NALM6 (cell line): ENCODE measurements around a stretch of chr17.

DNA sequence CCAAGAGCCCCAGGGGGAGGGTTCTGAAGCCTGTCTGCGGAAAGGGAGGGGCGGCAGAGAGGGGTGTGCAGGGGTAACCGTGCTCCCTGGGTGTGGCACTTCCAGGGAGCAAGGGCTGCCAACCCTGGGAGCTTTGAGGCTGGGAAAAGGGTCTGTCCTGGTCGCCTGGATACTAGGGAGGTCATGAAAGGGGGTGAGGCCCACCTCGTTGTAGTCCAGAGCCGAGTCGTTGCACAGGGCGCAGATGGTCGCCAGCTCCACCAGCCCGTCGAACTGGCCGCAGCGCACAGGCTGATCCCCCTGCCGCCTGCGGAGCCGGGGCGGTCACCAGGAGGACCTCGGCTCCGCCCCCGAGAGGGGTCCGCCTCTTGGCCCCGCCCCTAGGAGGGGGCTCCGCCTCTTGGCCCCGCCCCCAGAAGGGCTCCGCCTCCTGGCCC, 19.7 kb downstream of the ATP2A3 start:
- PRO-cap: no peak

DNA sequence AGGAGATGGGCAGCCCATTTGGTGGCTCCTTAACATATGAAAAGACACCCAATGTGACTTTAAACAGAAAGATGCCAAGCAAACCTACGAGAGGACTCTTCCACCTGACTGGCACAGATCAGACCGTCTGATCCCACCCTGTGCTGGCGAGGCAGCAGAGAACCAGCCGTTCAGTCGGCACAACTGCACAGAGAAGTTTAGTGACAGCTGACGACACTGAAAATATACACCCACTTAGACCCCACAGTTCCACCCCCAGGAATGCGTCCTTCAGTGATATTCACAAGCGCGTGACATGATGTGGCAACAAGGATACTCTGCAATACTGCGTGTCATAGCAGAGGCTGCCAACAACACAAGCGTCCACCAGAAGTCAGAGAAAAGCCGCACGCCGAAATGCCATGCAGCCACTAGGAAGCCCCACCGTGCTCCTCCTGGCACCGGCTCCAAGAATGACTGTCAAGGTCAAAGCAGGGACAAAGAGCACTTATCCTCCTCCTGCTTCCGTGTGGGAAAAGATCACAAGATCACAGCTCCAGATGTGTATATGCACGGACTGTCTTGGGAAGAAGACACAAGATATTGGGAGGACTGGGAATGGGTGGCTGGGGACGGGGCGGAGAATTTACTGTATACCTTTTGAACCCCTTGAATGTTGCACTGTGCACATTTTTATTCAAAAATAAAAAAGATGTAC, 3.5 kb downstream of the ATP2A3 start:
- PRO-cap: bidirectional peak, plus-strand start at position 273 of the sequence, minus-strand start at position 199 of the sequence

GRCh38 chr17:4000859-4001215, 36.6 kb upstream of the ATP2A3 start:
- PRO-cap: no peak

DNA sequence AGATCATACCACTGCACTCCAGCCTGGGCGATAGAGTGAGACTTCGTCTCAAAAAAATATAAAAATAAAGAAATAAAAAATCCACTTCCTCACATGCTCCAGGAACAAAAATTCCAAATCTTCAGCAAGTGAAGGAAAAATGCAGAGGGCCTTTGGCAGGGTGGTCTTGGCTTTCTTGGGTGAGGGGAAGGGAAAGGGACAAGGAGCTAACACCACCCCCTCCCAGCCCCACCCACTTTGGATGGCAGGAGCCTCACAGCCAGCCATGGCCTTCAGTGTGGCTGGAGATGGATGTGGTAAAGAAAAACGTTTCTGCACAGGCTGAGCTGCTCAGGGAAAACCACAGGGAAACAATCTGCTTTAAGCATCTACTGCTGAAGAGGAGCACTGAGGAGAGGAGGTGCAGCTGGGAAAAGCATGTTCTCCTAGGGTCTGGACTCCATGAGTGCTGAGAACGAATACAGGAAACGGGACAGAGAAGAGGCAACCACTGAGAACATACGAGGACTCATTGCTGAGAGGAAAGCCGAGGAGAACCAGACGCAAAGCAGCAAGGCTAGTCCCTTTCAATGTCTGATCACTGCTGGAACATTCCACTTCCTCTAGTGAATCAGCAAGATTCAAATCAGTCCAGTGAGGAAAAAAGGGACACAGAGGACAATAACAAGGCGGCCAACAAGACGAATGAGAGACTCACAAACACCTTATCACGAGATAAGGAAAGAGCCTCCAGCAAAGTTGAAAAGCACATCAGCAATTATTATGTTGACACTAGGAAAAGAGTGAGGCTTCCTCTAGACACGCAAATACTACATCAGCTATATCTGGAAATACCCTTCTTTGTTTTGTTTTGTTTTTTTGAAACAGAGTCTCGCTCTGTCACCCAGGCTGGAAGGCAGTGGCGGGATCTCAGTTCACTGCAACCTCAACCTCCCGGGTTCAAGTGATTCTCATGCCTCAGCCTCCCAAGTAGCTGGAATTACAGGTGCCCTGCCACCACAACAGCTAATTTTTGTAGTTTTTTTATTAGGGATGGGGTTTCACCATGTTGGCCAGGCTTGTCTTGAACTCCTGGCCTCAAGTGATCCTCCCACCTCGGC, 41.7 kb downstream of the ZZEF1 start:
- PRO-cap: no peak

- PRO-cap: no peak
Measured at GRCh38 chr17:4108264-4108771, 34.5 kb downstream of the ZZEF1 start.

DNA sequence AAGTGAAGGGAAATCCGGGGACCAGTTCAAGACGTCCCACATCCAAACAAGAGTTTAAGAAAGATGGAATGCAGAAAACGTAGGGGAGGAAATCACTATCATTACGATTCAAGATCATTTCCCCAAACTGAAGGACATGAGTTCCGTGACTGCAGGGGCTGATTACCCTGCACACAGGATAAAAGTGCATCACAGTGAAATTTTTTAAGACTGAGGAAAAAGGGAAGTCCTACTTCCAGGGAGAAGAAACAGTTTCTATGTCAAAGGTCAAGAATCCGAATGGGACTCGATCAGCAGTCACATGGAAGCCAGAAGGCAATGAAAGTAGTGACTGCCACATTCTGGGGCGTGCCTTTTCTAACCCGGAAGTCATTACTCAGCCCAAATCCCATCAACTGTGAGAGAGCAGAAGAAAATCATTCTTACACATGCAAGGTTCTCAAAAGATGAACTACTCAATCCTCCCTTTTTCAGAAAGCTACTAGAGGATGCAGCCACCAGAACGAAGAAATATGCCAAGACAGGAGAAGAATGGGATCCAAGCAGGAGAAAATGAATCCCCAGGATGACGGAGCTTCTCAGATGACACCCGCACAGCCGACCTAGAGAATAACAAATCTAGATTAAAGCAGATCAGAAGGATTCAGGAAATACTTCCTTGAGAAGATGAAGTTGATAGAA, 12.0 kb downstream of the ZZEF1 start:
- PRO-cap: no peak

GRCh38 chr17:4167851-4168050, 24.8 kb downstream of the CYB5D2 start:
- PRO-cap: no peak

- PRO-cap: no peak
Measured at GRCh38 chr17:4235544-4236063, 28.2 kb downstream of the ANKFY1 start.

DNA sequence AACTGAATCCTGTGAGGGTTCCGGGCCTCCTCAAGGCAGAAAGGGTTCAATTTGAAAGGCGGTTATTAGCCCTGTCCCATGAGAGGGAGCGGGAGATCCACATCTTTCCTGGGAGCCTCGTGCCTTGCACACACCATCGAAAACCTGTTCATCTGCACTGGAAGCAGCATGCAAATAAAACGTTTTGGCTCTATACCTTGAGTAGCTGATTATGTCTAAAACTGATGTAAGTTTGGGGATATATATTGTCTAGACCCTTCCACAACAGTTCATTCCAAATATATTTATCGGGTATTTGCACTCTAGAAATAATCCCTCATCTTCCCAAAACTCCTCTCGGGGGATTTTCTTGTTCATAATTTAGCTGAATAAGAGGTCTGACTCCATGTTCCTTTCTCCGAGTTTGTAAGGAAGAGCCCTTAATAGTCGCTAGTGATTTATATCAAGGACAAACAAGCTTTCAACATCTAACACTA, 4.5 kb upstream of the ANKFY1 start:
- PRO-cap: no peak

- PRO-cap: no peak
Measured at GRCh38 chr17:4269652-4270610, 6.2 kb upstream of the ANKFY1 start.

DNA sequence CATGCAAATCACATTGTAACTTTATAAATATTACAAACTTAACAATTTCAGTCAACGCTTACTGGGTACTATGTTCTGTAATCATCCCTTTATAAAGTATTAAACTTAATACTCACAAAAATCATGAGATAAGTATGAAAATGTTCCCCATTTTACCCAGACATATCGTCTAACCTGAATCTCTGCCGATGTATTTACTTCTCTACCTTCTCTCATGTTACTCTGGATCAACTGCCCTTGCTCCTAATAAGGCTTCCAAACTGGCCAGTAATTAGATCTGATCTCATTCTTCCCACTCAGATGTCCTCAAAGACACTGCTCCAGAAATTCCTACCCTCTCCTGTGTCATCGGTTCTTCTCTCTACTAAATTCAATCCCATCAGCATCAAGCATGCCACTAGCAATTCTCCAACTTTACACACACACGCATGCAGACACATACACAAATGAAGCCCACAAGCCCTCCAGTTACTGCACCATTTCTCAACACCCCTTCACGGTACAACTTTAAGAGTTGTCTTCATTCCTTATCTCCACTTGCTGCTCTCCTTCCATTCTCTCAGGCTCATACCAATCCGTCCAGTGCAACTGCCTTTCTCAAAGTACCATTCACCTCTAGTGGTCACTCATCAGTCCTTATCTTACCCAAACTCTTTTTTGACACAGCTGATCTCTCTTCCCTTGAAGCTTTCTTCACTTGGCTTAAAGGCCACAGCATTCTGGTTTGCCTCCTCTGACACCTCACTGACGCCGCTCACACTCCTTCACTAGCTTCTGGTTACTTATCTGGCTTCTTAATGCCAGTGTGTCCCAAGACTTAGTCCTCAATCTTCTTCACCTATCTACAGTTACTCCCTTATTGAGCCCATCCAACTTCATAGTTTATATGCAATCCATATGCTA, 25.1 kb downstream of the UBE2G1 start:
- PRO-cap: no peak

GRCh38 chr17:4477088-4477682, 21.5 kb upstream of the SPNS2 start:
- PRO-cap: no peak

GRCh38 chr17:4492634-4493461, 5.8 kb upstream of the SPNS2 start:
- PRO-cap: no peak

DNA sequence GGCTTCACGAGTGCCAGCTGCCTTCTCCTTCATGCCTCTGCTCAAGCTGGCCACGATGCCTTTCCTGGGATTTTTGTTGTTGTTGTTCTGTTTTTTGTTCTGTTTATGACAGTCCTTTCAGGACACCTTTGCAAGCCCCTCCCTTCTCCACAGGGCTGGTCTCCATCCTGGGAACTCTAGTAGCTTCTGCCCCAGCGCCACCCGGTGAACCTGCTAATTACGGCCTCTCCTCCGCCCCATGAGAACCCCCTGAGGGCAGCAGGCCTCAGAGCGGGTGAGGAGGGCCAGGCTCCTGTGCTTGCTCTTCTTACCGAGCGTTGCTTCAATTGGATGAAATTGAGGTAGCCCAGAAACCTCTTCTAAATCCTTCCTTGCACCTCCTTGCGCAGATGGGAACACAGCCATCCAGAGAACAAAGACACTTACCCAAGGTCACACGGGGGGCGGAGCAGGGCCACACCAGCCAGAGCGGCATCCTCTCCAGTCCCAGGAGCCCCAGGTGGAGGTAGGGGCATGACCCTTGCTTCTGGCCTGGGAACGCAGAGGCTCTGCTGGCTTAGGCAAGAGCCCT, 4.1 kb downstream of the SPNS2 start:
- PRO-cap: no peak

GRCh38 chr17:4518813-4519560, 20.3 kb downstream of the SPNS2 start:
- PRO-cap: no peak

DNA sequence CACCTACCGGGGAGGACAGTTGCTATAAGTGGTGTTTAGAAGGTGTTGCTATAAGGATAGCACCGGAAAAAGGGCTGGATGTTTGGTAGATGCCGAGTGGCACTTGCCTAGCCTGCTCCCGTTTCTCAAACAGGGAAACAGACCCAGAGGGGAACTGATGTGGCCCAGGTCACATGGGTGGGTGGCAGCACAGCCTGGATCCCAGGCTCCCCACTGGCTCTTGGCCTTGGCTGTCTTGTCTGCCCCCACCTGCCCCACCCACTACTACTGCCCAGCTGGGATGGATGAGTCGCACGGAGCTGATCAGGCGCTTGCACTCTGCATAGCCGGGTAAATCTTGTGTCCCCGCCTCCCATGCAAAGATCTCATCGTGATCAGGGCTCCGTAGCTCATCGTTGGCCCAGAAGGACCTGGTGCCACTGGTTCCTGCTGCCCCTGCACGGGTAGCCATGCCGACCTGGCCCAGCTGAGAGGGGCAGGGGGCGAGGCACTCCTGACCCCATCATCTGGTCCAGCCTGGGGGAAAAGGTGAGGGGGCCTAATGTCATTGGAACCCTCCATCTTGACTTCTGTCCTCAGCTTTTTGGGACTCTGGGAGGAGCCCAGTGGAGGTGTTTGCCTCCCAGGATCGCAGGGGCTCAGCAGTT, 7.3 kb downstream of the SMTNL2 start:
- PRO-cap: no peak

DNA sequence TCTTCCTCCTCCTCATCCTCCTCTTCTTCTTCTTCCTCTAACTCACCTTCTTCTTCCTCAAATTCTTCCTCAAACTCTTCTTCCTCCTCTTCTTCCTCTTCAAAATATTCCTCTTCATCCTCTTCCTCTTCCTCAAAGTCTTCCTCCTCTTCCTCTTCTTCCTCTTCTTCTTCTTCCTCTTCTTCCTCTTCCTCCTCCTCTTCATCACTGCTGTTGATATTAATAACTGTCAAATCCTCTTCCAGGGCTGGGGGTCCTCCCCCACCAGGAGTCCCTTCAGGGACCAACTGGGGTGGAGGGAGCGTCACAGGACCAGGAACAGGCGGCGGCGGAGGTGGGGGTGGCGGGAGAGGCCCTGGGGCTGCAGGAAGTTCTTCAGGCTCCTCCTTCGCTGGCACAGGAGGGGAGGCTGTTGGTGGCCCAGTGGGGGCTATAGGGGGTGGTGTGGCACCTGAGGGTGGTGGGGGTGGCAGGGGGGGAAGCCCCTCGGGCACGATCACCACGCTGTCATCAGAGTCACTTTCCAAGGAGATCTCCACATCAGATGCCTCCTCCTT, 30.7 kb upstream of the ALOX15 start:
- PRO-cap: no peak

GRCh38 chr17:4715028-4715664, 4.7 kb downstream of the ARRB2 start:
- PRO-cap: no peak

- PRO-cap: no peak
Measured at GRCh38 chr17:4733015-4733730, 1.9 kb downstream of the MED11 start.

DNA sequence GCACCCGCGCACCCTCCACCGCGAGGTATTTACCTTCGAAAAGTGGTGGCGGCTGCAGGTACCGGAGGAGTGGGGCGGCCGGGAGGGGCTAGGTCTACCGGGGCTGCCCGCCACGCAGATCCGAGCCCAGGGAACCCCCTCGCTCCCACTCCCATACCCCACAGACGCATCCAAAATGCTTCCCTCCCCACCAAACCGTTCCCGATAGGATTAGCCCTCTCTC, 176 bp upstream of the CXCL16 start:
- PRO-cap: no peak